SK-MEL-5 (cell line): ENCODE results near the gene SLC22A2.

GRCh38 chr6:160077970-160078649, 43.5 kb upstream of the SLC22A1 start:
RAMPAGE:
- cytosol, long total RNA = no peak
- long total RNA = no peak
- nucleus, long total RNA = no peak

GRCh38 chr6:160102434-160102746, 19.2 kb upstream of the SLC22A1 start:
RAMPAGE:
- cytosol, long total RNA = no peak
- long total RNA = no peak
- nucleus, long total RNA = no peak

DNA sequence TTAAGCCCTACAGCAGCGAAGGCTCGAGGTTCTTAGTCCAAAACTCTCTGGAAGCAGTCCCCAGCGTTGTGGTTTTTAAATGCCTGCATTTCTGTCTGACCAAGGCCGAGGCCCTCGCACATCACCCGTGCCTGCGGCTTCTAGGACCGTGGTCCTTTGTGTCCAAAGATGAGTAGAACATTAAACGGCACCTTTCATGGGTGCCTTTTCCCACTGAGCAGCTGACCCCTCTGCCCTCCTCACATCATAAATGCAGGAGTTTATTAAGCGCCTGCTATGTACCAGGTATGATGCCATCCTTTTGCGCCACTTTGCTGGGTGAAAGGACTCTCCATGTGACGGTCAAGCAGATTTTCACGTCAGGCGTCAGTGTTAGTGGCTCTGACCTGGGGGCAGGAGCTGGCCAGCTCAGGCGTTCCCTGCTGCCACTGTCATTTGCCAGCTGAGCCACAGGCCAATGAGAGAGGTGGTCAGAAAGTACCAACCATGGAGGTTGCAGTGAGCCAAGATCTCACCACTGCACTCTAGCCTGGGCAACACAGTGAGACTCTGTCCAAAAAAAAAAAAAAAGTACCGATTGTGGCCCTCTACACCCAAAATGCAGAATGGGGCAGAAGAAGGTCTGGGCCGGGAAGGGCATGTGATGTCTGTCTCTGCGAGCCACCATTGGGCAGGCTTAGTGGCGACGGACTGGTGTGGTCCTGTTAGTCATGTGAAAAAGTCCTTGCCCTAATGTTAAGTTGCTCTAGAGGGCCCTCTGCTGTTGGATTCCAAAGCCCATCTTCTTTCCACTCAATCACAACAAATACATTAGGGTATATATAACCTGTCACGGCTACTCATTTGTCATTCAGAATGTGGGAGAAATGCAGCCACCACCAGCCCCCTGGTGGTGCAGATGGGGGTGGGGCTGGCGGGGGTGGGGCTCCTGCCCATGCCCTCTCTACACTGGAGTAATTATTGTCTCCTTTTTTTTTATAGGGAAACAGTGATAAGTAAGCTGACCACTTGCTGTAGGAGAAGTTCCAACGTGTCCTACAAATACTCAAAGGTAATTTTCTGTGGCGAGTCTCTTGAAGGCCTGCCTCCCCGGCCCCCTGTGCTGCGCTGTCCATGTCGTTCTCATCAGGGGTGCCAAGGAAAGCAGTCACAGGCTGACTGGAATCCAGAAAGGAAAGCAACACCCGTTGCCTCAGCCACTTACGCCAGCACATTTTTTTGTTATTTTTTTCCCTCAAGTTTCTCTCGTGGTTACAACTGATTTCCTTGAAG, 18.4 kb upstream of the SLC22A1 start:
RAMPAGE:
- cytosol, long total RNA = no peak
- long total RNA = no peak
- nucleus, long total RNA = no peak

DNA sequence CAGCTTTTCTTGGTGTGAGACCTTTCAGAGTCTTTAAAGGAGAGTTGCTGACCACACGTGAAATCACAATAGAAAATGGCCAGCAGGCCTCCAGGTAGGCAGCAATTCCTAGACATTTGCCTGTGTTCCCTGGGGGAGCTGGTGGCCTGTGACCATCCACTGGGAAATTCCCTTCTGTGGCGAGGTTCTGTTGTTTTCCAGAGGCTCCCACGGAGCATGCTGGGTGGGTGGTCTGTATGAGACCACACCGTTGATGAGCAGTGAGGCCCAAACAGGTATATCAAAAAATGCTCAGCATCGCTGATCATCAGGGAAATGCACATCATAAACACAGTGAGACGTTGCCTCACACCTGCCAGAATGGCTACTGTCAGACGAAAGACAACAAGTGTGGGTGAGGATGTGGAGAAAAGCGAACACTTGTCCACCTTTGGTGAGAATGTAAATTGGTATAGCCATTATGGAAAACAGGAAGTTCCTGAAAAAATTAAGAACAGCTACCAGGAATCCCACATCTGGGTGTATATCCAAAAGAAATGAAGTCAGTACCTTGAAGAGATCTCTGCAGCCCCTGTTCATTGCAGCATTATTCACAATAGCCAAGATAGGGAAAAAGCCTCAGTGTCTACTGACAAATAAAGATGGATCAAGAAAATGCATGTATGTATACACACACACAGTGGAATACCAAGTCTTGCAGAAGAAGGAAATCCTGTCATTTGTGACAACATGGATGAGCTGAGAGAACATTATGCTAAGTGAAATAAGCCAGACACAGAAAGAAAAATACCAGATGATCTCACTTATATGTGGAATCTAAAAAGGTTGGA, 11.4 kb upstream of the SLC22A1 start:
RAMPAGE:
- cytosol, long total RNA = no peak
- long total RNA = no peak
- nucleus, long total RNA = no peak

GRCh38 chr6:160141140-160141849, 19.7 kb downstream of the SLC22A1 start:
RAMPAGE:
- cytosol, long total RNA = no peak
- long total RNA = no peak
- nucleus, long total RNA = no peak

DNA sequence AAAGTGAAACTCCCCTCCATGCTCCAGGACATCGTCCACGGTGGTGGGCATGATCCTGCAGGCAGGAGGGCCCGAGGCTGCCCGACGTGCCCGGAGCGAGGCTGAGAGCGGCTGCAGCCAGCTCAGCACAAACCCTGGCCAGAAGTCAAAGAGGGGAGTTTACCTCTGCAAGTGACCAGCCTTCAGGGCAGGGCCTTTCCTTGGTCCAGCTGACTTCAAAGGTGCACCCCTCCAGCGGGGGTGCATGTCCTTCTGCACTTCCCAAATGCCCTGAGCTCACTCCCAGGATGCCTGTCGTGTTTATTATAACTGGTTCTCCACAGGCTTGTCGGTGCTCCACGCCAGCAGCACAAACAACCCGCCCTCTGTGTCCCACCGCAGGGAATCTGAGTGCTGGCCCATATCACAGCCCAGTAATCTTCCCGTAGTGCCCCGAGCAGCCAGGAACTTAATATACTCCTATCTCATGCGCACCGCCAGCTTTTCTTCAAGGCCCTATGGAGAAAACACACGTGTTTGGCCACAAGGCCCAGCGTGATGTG, at the start of gene SLC22A2:
Gene SLC22A2, minus strand, starts transcription at position 115 of the 542 bp plus-strand sequence.
RAMPAGE:
- cytosol, long total RNA = no peak
- long total RNA = no peak
- nucleus, long total RNA = no peak

GRCh38 chr6:160386723-160387508, 38.7 kb downstream of the SLC22A3 start:
RAMPAGE:
- cytosol, long total RNA = no peak
- long total RNA = no peak
- nucleus, long total RNA = no peak

RAMPAGE:
- cytosol, long total RNA = no peak
- long total RNA = no peak
- nucleus, long total RNA = no peak
These were observed 89.7 kb downstream of the SLC22A3 start for GRCh38 chr6:160437728-160438511.

GRCh38 chr6:160519822-160521055, 143.8 kb downstream of the LPA start:
RAMPAGE:
- cytosol, long total RNA = no peak
- long total RNA = no peak
- nucleus, long total RNA = start-site peak on the minus strand at chr6:160520260-160520306, 18 and 9 reads in 2 replicates

DNA sequence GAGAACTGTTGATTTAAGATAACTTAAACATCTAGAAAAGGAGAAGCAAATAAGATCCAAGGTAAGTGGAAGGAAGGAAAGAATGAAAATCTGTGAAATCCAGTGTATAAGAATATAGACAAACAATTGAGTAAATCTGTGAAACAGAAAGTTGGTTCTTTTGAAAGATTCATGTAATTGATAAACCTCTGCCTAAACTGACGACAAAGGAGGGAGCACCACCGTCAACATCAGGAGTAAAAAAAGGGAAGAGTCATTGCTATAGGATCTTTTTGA, 24.7 kb downstream of the PLG start:
RAMPAGE:
- cytosol, long total RNA = no peak
- long total RNA = no peak
- nucleus, long total RNA = no peak

DNA sequence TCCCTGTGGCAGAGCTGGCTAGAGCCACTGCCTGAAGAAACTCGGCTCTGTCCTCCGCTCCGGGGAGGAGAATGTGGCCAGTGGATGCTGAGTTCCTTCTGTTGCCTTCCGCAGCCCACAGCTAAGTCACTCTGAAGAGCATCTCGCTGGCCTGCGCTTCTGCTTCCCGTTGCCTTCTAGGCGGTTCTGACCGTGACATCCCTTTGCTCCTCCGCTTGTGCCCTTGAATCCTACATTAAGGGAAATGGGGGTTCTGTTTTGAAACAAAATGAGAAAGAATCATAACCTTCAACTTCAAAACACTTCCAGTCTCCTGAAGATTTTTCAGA, 135.2 kb downstream of the PLG start:
RAMPAGE:
- cytosol, long total RNA = no peak
- long total RNA = no peak
- nucleus, long total RNA = no peak

DNA sequence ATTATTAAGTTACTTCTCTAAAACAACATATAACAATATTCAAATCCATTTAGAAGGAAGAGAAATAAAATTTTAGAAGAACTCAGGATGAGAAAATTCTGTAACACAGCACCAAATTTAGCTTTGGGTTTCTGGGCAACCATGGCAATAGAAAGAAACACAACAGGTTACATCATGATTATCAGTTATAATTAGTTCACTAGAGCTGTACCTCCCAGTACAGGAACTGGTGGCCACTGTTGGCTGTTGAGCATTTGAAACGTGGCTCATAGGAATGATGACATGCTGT, 23.8 kb upstream of the MAP3K4 start:
RAMPAGE:
- cytosol, long total RNA = no peak
- long total RNA = no peak
- nucleus, long total RNA = no peak

DNA sequence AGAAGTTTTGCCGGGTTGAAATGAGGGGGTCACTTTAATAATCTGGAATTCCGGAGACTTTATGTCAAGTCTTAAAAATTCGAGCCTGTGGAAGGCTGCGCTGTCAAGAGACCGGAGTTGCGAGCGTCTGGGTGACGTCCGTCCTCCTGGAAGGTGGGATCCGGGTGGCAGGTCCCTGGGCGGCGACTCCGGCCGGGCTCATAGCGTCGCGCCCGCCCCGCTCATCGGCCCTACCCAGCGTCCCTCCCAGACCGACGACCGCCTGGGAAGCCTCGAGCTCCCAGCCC, 378 bp upstream of the MAP3K4 start:
RAMPAGE:
- cytosol, long total RNA = no peak
- long total RNA = no peak
- nucleus, long total RNA = no peak

DNA sequence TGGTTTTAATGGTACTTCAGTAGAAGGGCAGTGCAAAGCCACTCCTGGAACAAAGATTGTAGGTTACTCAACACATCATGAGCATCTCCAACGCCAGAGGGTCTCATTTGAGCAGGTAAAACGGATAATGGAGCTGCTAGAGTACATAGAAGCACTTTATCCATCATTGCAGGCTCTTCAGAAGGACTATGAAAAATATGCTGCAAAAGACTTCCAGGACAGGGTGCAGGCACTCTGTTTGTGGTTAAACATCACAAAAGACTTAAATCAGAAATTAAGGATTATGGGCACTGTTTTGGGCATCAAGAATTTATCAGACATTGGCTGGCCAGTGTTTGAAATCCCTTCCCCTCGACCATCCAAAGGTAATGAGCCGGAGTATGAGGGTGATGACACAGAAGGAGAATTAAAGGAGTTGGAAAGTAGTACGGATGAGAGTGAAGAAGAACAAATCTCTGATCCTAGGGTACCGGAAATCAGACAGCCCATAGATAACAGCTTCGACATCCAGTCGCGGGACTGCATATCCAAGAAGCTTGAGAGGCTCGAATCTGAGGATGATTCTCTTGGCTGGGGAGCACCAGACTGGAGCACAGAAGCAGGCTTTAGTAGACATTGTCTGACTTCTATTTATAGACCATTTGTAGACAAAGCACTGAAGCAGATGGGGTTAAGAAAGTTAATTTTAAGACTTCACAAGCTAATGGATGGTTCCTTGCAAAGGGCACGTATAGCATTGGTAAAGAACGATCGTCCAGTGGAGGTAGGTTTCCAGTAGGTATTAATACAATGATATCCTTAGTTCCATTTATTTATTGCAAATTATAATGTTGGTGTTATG, 57.9 kb downstream of the MAP3K4 start:
RAMPAGE:
- cytosol, long total RNA = no peak
- long total RNA = no peak
- nucleus, long total RNA = no peak

DNA sequence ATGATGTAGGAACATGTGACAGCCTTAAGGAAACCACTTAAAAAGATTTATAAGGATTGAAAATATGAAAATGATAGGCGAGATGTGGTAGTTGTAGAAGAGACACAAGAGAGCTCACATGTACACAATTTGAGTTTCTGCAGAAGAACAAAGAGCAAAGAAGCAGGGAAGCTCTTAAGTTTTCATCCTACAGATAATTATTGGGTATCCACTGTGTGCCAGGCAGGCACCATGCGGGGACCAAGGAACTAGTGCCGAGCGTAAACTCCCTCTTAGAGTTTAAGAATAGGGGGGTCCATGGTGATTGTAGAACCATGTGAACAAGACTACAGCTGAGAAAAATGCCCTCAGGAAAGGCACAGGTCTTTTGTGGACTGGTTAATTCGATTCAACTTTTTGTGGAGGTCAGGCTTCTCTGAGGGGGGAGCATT, 85.0 kb downstream of the MAP3K4 start:
RAMPAGE:
- cytosol, long total RNA = no peak
- long total RNA = no peak
- nucleus, long total RNA = no peak

GRCh38 chr6:161177209-161177865, 96.5 kb downstream of the AGPAT4 start:
RAMPAGE:
- cytosol, long total RNA = no peak
- long total RNA = no peak
- nucleus, long total RNA = no peak

GRCh38 chr6:161272422-161273195, 1.3 kb downstream of the AGPAT4 start:
RAMPAGE:
- cytosol, long total RNA = no peak
- long total RNA = no peak
- nucleus, long total RNA = no peak

RAMPAGE:
- cytosol, long total RNA = no peak
- long total RNA = no peak
- nucleus, long total RNA = no peak
These were observed 326.2 kb downstream of the PACRG start for GRCh38 chr6:163053894-163054471.

DNA sequence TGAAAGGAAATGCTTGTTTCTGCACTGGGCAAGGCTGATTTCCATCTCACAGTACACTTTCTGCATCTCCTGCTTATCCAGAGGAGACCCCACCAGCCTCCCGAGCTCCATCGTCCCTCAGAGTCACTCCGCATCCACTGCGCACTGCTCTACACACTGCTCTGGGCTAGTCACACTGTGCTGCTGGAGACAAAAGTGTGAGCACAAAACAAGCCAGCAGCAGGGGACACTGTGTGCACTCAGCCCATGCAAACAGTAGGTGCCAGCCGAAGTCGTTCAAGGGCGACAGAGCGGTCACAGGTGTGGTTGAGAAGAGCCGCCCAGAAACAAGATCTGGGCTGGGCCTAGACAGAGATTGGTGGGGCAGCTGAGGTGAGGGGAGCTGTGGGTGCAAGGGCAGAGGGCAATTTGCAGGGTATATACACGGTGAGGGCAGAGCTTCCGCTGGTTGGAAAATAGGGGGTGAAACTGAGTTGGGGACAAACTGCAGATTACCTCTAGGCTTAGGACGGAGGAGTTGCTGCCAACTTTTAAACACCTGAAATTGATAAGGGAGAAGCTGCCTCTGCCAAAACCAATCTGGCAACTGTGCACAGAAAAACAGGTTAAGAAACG, 150.2 kb upstream of the QKI start:
RAMPAGE:
- cytosol, long total RNA = no peak
- long total RNA = no peak
- nucleus, long total RNA = no peak

RAMPAGE:
- cytosol, long total RNA = no peak
- long total RNA = no peak
- nucleus, long total RNA = no peak
These were observed 65.3 kb upstream of the QKI start for GRCh38 chr6:163349115-163349800.